Thoracic aorta (tissue), 1 donor: ENCODE measurements around a stretch of chr9.

- RAMPAGE, long total RNA = no peak
Measured at GRCh38 chr9:94299443-94300441, 28.7 kb downstream of the NUTM2F start.

GRCh38 chr9:94455757-94456492 lies 81.6 kb downstream of the MFSD14B start:
- RAMPAGE, long total RNA = no peak

GRCh38 chr9:94541808-94542369 lies 51.7 kb downstream of the FBP2 start:
- RAMPAGE, long total RNA = no peak

DNA sequence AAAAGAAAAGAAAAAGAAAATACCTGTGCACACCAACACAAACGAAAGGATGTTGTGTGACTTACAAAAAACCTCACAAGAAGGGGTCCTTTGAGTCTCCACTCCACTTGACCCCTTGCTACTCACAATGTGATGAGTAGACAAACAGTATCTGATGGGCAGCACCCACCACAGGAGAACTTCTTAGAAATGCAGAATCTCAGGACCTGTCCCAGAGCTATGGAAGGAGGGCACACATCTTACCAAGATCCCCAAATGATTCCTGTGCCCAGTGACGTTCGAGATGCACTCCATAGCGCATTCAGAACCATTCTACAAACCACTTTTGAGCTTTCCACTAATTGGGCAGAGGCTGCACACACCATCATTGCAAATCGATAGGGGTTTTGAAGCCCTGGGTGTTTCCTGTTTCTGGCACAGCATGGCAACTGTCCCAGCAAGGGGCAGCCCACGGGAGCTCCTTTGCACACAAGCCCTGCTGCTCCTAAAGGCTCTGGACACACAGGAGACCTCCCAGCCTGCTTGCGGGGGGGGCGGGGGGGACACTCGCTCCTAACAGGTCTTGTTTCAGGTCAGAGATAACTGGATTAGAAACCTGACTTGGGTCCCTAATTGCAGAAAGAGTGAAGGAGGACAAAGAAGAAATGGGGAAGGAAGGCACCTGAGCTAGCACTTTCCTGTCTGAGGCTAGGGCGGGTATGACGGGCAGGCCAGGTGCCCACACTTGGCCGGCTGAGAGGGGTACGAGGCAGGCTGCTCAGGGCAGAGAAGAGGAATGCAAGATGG lies 1.0 kb downstream of the FBP1 start:
- RAMPAGE, long total RNA = no peak

GRCh38 chr9:94655762-94656207 lies 16.5 kb upstream of the FBP1 start:
- RAMPAGE, long total RNA = no peak

- RAMPAGE, long total RNA = no peak
Measured at GRCh38 chr9:94800839-94801122, 74.3 kb downstream of the AOPEP start.

GRCh38 chr9:94801183-94801722 lies 74.8 kb downstream of the AOPEP start:
- RAMPAGE, long total RNA = no peak

GRCh38 chr9:94827306-94828368 lies 101.1 kb downstream of the AOPEP start:
- RAMPAGE, long total RNA = no peak

DNA sequence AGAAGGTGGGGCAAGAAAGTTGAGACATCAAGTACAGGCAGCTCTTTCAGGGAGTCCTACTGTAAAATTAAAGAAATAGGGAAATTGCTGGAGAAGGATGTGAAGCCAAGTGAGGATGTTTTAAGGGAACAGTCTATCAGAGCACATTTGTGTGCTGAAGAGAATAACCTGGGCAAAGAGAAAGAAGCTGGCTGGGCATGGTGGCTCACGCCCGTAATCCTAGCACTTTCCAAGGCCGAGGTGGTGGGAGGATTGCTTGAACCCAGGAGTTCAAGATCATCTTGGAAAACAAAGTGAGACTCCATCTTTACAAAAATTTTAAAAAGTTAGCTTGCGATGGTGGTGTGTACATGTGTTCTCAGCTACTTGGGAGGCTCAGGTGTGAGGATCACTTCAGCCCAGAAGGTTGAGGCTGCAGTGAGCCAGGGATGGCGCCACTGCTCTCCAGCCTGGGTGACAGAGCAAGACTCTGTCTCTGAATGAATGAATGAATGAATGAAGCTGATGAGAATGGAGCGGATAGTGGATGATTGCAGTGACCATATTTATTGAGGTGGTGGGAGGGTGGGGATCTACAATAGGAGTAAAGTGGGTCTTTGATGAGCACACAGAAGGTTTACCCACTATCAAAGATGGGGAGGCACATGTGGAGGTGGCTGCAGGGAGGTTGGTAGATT lies 120.1 kb downstream of the AOPEP start:
- RAMPAGE, long total RNA = no peak

DNA sequence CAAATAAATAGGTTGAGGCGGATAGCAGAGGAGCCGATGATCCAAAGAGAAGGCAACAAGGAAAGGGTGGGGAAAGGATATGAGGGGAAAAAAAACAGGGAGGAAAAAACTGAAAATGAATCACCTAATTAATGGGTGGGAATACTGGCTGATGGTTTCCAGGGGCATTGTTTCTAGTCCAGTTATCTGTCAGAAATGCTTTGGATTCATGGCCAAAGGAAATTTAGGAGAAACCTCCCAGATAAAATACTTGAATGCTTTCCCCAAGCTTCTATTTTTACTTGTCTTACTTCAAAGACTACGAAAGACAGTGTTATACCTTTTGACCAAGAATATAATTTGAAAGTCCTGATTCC lies 146.5 kb downstream of the AOPEP start:
- RAMPAGE, long total RNA = no peak

DNA sequence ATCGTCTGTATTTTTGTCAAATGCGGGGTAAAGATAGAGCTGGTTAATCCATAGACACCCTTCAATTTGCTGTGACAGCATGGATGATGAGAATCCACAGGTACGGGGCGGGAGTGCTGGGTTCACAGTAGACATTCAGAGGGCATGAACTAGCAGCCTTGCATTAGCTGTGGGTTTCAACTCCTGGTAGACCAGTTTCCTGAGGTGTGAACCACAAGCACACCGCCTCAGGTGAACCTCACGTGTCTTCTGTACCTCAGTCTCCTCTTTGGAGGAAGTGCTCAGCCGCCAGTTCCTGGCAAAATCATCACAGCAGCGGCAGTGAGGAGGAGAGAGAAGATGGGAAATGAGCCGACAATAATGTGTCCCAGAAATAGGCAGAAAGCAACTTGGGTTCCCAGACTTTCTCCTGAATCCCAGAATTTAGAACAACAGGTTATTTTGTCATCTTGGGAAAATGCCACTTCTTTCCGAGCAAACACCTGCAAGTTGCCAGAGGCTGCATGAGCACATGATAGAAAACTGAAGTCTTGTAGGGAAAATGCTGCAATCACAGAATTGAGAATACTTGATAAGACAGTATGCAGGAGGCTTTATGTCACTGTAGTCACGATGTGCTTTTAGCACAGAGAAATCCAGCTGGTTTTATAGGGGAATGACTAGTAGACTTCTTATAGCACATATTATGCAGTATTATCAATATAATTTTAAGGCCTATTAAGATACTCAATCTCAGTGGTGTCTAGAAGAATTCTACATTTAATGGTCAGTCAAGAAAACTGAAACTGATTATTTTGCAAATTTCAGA lies 258.5 kb downstream of the AOPEP start:
- RAMPAGE, long total RNA = no peak

DNA sequence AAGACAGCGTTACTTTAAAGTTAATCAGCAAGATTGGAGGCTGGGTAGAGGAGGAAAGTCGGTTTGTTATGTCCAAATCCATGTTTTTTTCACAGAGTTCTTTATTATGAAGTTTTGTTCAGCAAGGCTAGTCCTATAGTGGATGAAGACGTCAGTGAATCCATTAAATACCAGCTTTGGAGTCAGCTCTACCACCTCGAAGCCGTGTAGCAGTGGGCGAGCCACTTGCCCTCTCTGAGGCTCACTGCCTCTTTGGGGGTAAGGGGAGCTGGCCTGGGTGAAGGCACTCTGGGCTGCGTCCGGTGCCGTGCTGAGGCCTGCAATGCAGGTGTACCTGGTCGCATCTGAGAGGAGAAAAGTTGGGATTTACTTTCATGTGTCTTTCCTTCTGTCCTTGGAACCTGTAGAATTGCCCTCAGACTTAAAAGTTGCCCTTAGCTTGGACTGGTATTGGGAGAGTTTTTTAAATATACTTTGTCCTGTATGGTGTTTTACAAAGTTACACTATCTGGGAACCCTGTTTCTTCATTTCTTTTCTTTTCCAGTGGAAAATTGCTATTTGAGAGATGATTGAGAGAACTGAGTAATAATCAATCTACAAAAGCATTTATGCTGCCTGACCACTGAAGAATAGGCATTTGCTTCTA lies 266.1 kb downstream of the AOPEP start:
- RAMPAGE, long total RNA = no peak

GRCh38 chr9:95003629-95003878 lies 277.1 kb downstream of the AOPEP start:
- RAMPAGE, long total RNA = no peak

DNA sequence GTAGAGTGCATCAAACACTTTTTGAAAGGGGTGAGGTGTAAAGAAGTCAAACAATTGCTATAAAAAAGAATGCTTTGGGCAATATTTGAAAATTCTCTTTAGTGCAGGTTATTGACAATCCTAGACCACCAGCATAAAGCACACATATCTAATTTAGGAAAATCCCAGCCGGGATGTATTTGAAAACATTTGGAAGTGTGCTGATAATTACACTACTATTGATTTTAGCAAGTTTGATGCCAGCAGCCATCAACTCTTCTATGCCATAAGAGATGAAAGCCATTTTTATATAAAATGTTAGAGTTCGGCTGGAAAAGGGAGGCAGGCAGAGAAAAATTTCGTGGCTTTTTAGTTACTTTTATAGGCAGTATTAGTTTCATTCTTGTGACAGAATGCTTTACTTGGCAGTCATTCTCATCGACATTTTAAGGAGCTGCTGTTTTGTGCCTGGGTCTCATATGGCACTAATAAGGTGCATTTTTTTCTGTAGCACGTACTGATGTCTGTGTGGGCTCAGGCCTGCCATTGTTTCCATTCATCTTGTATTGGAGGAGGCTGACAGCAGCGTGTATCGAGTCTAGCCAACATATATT lies 285.7 kb downstream of the AOPEP start:
- RAMPAGE, long total RNA = no peak

- RAMPAGE, long total RNA = no peak
Measured at GRCh38 chr9:95021189-95021579, 294.7 kb downstream of the AOPEP start.

GRCh38 chr9:95043844-95044387 lies 273.6 kb downstream of the FANCC start:
- RAMPAGE, long total RNA = no peak

DNA sequence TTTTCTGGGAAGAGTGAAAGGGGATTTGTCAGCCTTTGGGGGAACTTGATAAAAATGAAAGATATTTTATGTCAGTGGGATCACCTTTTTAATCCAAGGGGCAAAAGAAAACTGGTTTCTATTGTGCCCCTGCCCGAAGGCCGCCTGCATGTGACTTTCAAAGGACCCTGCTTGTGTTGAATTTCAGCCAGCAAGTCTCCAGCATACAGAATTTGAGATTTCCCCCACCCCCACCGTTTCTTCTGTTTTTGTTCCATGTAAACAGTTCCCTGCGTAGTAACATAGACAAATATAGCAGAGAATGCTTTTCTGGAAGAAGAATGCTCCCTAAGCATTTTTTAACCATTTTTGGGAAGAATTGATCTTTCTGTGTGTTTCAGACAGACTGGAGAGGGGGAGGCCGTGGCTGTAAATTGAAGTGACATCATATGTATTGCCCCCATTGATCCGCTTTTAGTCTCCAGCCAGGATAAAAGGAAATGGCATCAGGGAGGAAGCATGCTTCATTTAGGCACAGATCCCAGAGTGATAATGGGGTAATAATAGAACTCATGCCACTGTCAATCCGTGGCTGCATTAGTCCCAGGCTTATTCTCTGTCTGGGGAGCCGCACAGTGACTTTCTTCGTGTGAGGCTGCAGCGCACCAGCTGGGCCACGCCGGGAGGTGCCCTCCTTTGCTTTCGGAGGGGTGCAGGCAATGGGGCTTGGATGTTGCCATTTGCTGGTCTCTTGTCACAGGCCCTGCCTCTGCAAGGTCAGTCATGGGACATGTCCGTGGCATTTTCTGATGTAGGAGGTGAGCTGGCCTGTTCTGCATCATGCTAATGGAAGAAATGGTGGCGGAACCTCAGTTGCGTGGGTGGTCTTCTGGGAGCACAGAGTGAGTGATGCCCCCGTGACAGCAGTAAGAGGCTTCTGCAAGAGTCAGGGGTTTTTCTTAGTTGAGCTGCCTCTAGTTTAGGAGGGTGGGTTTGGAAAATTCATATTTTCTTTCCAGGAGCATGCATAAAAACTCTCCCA lies 261.5 kb downstream of the FANCC start:
- RAMPAGE, long total RNA = no peak

DNA sequence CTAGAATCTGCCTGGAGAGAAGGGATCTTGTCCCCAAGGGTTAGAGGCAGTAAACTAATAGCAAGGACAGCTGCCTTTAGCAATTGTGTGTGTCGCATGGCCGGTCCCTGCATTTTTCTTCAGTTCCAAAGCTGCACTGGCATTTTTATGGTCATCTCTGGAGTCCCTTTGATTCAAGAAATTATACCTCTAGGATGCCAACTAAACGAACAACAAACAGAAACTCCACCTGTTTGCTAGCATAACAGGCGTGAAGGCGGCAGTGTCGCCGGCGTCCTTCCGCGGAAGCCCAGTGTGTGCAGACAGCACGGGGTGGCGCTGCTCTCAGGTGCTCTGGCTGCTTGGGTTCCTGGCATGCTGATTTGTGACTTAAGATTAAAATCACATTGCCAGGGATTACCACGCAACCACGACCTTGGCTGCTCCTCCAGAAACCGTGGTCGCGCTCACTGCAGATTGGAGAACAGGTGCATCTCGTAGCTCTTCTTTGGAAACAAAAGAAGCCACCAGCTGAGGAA lies 232.6 kb downstream of the FANCC start:
- RAMPAGE, long total RNA = no peak

GRCh38 chr9:95085700-95087198 lies 231.3 kb downstream of the FANCC start:
- RAMPAGE, long total RNA = no peak

DNA sequence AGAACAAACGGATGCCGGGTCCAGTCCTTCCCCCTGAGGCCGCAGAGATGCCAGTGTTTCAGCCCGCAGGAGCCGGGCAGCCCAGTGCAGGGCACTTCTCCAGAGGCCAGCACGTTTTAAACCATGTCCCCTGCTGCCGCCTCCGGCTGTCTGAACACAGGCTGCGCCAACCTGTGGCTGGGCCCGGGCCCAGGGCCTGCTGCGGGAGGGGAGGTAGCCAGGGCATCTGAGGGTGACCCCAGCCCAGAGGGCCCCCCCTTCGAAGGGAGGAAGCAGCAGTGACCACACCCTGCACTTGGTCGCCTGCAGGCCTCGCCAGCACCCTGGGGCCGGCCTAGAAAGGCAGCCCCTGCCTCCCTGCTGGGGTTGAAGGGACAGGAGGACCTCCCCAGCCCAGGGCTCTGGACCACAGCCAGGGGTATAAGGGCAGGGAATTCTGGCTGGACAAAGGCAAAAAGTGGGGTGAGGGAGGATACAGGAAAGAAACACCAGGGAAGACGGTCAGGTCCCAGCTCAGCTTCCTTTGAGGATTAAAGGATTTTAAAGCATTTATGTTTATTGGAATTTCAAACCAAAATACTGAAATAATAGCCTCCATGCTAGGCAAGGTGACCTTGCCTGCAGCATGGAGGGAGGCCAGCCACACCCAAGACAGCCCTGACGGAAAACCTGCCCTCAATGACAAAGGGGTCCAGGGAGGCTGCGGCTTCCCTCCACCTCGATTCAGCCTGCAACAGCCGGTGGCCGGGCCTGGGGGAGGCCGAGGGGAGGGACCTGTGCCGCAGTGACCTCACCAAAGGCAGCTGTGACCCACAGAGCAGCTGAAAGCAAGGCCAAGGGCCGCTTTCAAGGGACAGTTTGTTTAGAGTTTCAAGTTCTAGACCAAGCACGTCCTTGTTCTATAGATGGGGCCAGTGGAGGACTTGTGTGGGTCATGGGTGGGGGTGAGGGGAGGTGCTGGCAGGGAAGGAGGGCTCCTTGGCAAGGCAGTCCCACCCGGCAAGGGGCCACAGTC lies 226.9 kb downstream of the FANCC start:
- RAMPAGE, long total RNA = start-site peak on the plus strand centred at position 239 of the sequence, 176 bp wide, 131 reads